Aorta (tissue), 1 donor: ENCODE measurements around a stretch of chr6.

GRCh38 chr6:138497260-138497729 lies 2.0 kb downstream of the NHSL1 start:
- PRO-cap, result no peak

GRCh38 chr6:138571240-138571586 lies 71.9 kb upstream of the NHSL1 start:
- PRO-cap, result no peak

GRCh38 chr6:138692082-138692727 lies 81.4 kb upstream of the CCDC28A start:
- PRO-cap, result unidirectional peak, plus-strand start at chr6:138692484

- PRO-cap, result no peak
Observed at GRCh38 chr6:138844390-138844735, 48.5 kb downstream of the ECT2L start.

DNA sequence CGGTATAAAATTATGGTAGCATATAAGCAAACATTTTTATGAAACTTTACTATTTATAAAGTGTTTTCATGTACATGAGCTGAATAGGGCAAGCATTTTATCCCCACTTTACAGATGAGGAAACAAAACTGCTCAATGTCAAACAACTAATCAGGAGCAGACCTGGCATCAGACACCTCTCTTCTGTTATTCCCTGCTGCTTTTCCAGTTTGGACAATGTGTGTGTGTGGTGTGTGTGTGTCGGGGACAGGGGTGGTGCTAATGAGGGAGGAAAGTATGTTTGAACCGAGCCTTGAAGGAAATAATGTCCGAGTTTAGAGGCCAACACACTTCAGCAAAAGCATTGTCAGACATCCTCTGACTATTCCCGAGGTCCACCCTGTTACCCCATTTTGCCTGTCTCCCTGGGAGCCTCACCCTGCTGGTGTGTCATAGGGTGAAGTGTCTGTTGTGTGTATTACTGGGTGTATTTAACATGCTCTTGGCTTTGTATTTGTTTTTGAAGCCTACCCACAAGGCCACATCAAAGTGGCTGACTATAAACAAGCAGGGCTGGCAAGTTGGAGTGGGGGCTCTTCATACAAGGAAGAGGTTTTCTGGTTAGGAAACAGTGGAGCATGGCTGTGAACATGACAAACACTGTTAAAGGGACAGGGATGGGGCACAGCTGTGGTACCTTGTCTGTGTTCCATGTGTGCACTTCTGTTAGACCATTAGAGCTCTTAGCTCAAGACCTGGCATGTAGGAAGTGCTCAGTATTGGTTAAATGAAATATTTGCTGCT lies 26.1 kb downstream of the HECA start:
- PRO-cap, result no peak

DNA sequence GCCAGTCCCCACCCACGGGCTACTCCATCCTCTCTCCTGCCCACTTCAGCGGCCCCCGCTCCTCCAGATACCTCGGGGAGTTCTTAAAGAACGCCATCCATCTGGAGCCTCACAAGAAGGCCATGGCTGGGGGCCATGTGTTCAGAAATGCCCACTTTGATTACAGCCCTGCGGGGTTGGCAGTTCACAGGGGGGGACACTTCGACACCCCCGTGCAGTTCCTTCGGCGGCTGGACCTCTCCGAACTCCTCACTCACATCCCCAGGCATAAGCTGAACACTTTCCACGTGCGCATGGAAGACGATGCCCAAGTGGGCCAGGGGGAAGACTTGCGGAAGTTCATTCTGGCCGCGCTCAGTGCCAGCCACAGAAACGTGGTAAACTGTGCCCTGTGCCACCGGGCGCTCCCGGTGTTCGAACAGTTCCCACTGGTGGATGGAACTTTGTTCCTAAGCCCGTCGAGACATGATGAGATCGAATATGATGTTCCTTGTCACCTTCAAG lies 32.0 kb downstream of the HECA start:
- PRO-cap, result no peak

DNA sequence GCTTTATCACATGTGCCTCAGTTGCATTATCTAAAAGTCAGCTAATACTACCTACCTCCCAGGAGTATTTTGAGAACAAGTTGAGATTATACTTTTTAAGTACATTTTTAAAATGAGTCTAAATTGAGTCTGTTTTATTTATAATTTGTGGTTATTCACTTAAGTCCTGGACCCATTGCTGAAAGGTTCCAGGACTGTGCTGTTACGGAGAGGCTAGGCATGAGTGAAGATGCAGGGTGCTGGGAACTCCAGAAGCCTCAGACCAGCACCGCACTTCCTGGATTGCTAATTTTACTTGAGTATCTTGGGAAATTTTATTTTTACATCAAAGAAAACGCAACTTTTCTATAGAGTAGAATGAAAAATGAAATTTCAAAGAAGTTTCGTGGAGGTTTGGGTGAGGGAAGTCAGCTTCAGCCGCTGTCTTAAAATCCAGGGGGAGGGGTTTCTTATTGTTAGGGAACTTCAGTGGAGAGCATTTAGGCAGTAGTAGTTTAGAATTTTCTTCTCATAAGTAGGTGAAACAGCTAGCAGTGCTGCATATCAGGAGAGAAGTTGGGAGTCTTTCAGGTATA lies 41.4 kb downstream of the HECA start:
- PRO-cap, result no peak

DNA sequence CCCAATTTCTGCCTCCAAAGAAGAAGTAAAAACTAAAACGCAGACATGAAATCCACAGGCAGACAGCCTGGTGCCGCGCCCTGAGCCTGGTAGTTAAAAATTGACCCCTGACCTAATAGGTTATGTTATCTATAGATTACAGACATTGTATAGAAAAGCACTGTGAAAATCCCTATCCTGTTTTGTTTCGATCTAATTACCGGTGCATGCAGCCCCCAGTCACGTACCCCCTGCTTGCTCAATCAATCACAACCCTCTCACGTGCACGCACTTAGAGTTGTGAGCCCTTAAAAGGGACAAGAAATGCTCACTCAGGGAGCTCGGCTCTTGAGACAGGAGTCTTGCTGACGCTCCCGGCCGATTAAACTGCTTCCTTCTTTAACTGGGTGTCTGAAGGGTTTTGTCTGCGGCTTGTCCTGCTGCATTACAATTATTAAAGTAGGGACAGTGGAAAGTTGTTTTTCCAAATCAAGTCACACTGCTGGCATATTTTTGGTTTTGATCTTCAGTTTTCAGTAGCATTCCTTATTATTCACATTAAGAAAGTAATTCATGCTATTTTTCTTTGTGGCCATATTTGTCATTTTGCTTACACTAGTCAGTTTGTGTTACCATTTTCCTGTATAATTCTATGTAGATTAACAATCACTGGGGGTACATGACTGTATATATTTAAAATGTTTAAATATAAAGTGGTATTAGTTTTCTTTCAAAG lies 2.5 kb downstream of the TXLNB start:
- PRO-cap, result no peak

GRCh38 chr6:139325026-139325338 lies 33.2 kb upstream of the TXLNB start:
- PRO-cap, result no peak

GRCh38 chr6:139371285-139372356 lies 2.8 kb downstream of the CITED2 start:
- PRO-cap, result no peak

- PRO-cap, result no peak
Observed at GRCh38 chr6:139505391-139505654, 130.9 kb upstream of the CITED2 start.

DNA sequence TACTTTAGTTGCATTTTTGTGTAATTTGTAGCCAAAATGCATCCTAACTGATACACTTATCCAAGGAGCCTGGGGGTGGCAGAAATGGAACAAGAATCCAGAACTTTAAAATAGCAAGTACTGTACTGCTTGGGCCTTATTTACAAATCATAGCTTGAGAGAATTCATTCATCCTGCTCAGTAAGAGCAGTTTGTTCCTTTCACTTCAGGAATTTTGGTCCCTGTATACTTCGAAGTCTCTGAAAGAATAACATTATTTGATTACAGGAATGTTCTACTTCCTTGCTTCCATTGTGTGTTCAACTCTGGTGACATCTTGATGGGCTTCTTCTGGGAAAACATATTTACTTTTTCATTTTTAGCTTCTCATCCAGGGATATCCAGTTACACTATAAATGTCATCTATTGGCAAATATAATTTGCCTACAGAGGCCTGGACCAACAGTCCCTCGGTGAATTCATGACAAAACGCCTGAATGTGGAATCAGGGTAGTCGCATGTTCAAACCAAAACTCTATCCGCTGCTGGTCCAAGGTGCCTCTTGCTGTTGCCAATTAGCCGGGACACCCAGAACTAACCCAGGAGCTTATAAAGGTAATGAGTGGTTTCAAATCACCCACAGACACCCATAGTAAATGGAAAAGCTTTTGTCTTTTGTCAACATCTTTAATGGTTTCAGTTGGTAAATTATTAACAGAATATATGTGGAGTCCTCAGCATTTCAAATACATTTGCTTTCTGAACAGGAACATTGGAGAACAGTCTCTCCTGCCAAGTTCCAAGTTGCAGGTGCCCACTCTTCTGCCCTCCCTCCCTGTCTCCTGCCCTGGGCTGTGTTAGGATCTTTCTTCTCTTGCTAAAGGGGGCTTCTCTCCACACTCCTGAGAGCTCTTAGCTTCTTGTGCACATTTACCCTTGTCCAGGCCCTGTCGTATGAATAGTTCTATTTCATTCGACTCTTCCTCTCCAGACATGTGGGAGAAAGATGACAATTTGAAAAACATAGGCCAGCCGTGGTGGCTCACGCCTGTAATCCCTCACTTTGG lies 162.5 kb upstream of the CITED2 start:
- PRO-cap, result no peak

GRCh38 chr6:139539775-139540183 lies 165.3 kb upstream of the CITED2 start:
- PRO-cap, result no peak

DNA sequence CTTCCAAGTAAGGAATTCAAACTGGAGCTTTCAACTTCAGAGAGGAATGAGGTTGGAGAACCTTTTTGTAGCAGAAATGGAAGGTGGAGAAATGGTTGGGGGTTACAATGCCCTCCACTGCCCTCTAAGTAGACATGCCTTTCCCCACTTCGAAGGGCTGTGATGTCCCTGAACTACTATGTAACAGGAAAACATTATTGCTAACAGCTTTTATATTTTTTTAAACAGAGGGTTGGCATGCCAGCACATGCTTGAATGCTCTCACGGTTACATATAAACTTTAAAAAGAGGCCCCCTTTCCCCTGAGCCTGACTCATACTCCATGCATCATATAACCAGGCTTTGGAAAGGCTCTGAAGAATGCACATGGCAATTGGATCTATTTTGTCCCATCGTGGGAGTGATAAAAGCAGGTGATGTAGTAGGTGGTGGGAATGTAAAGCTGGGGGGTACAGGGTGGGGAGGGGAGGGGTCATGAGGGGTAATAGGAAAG lies 203.8 kb upstream of the CITED2 start:
- PRO-cap, result no peak

- PRO-cap, result no peak
Observed at GRCh38 chr6:139708983-139709263, 334.5 kb upstream of the CITED2 start.

DNA sequence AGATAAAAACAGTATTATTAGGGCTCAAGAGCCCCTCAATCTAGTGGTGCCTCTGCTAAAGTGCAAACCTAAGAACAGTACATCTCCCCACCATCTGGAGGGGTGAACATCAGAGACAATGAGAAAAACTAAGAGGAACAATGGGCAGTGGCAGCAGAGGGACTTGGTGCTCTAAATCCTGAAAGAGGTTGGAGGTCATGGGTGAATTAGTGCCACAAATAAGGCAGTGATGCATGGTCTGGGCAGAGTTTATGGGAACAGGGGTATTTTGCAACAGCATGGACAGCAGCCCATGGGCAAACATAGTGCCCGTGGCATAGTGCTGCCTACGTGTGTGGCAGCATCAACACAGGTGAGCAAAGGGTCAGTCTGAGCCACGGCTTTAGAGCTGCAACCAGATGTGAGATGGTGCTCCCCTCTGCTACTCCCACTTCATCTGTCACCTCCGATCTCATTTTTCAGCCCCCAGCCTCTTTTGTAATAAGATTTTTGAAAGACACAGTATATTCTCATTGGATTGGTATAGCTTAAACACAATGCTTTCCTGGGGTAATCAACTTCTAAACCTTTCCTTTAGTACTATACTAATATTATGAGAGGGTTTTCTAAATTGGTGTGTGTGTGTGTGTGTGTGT lies 459.2 kb upstream of the CITED2 start:
- PRO-cap, result no peak

- PRO-cap, result no peak
Observed at GRCh38 chr6:139853143-139853771, 478.8 kb upstream of the CITED2 start.

GRCh38 chr6:139888795-139889189 lies 514.3 kb upstream of the CITED2 start:
- PRO-cap, result no peak

GRCh38 chr6:139977782-139978545 lies 603.5 kb upstream of the CITED2 start:
- PRO-cap, result no peak

GRCh38 chr6:140011570-140011953 lies 637.1 kb upstream of the CITED2 start:
- PRO-cap, result no peak